ENCODE measurements around a stretch of chr17.

DNA sequence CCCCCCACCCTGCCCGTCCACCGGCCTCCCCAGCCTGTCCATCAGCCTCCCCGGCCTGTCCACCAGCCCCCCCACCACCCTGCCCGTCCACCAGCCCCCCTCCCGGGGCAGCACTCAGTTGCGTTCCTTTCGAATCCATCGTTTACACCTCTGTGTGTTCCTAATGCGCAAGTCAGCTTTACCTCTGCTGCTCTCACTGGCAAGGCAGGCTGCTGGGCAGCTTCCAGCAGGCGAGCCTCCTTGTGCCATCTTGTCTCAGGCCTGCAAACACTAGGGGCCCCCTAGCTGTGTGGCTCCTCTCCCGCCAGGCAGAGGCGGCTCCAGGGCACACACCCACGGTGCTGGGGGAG, 5.6 kb downstream of the SECTM1 start:
- PRO-cap = no peak
- RRBS = 97% methylated on average over 3 of the region's 13 CpGs

DNA sequence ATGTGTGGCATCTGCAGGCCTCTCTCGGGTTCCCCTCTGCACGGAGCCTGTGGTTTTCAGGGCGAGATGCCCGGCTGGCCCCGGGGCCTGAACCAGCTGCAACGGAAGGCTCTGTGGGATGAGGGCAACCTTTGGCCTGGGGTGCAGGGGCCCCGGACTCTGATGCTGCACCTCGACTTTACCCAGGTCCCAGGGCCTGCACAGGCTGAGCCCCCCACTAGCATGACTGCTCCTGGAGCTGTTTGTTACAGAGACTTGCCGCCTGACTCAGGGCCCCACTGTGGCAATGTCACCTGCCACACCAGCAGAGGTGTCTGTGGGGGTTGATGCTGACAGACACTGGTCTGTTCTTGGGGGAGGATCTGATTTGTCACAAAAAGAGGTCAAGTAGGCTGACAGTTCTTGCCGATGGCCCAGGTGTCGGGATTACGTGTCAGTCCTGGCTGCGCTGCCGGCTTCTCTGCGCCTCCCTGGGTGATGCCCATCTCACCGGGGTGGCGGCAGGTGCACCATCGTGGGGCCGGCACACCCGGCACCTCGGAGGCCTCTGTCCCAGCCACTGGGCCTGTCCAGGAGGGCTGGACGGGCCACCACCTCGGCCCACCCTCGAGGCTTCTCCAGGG, 8.5 kb upstream of the TEX19 start:
- PRO-cap = no peak
- RRBS = 92% methylated on average over 3 of the region's 24 CpGs

- PRO-cap = no peak
- RRBS = no CpG with 5 or more reads among the region's 11 CpGs
These were observed 4.4 kb downstream of the UTS2R start for GRCh38 chr17:82375948-82376431.

GRCh38 chr17:82448850-82450219, 1.2 kb downstream of the CYBC1 start:
- PRO-cap = no peak
- RRBS = 98% methylated on average over 3 of the region's 48 CpGs

- PRO-cap = bidirectional peak, plus-strand start at chr17:82517603, minus-strand start at chr17:82517380
- RRBS = no CpG with 5 or more reads among the region's 8 CpGs
These were observed 2.3 kb upstream of the FOXK2 start for GRCh38 chr17:82517321-82517594.

GRCh38 chr17:82702410-82702941, 4.0 kb upstream of the RAB40B start:
- PRO-cap = no peak
- RRBS = no CpG with 5 or more reads among the region's 14 CpGs

DNA sequence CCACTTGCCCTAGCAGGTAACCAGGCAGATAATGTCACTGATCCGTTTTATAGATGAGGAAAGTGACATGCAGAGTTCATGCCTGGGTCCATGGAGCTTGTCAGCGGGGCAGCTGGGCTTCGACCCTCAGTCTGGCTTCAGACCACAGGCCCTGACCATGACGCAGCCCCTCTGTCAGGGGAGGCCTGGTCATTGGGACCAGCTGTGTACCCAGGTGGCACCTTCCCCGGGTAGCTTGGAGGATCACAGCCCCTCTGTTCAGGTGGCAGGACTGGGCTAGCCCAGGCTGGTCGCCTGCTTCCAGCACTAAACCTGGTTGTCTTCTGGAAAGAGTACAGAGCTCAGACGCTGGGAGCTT, 8.2 kb upstream of the TBCD start:
- PRO-cap = no peak
- RRBS = no CpG with 5 or more reads among the region's 7 CpGs

DNA sequence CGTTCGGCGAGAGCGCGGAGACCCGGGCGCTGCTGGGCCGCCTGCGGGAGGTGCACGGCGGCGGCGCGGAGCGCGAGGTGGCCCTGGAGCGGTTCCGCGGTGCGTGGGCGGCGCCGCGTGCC, 275 bp downstream of the TBCD start:
- PRO-cap = no peak
- RRBS = 2% methylated on average over 15 of the region's 24 CpGs

DNA sequence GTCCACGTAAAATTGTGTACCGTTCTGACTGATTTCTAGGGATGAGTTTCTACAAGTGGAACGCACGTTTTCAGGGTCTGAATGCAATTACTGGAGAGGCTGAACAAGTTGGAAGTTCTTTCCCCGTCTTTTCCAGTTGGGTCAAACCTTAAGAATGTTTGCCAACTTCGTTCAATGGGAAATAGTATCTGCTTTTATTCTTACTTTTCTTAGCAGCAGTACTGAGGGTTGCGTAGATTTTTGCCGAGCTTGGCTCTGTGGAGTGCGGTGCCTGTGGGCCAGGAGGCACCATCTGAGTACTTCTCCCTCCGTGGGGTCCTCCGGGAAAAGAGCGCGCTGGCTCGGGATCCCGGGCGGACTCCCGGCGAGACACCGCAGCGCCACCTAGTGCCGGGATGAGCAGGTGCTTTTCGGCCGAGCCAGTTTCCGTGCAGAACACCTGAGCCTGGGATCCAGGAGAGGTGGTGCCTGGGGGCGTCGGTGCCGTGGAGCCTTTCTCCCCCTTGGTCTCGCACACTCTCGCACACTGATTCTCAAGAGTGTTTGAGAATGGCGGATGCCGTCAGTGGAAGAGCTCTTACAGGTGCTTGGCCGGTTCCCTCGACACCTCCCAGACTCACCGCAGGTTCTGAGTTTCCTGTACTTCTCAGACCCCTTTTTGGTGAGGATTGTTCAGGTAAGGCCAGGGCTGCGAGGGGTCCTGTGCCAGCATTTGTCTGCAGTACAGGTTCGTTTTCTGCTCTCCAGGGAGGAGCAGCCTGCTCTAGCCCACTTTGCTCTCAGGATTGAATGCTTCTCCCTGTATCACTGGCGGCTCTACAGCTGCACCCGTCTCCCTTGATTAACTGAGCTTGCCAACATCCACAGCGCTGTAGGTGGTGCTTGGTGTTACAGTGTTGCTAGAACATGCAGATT, 23.2 kb downstream of the TBCD start:
- PRO-cap = no peak
- RRBS = no CpG with 5 or more reads among the region's 39 CpGs

DNA sequence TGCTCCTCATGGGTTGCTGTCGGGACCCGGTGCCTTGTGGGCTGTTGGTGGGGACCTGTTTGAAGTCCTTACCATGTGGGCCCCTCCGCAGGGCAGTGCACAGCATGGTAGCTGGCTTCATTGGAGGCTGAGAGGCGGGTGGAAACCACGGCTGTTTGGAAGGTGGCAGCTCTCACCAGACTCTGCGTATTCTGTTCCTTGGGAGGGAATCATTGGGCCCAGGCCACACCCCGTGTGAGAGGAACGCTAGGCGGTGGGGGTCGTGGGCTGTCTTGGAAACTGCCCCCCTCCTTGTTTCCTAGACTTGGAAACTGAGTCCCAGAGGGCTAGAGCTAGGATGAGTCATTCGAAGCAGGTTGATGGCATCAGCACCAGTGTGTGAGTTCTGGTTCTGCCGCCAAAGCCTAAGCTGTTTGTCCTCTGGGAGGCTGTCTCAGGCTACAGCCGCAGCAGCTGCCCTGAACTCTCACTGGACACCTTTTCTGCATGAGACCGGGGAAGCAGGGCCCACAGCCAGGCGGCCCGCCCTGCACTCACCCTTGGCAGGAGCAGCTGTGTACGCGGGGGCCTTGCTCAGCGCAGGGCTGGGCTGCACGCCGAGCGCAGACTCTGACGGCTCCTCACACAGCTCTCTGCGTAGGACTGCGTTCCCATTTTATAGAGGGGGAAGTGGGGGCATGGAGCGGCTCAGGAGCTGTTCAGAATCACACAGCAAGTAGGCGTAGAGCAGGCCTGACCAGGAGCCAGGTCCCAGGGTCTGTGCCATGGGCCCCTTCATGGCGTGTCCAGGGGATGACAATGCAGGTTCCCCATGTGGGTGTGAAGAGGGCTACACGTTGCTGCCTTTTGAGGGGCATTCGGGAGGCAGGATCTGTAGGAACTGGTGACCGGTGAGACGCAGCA, 35.0 kb downstream of the ZNF750 start:
- PRO-cap = no peak
- RRBS = 98% methylated on average over 4 of the region's 32 CpGs

DNA sequence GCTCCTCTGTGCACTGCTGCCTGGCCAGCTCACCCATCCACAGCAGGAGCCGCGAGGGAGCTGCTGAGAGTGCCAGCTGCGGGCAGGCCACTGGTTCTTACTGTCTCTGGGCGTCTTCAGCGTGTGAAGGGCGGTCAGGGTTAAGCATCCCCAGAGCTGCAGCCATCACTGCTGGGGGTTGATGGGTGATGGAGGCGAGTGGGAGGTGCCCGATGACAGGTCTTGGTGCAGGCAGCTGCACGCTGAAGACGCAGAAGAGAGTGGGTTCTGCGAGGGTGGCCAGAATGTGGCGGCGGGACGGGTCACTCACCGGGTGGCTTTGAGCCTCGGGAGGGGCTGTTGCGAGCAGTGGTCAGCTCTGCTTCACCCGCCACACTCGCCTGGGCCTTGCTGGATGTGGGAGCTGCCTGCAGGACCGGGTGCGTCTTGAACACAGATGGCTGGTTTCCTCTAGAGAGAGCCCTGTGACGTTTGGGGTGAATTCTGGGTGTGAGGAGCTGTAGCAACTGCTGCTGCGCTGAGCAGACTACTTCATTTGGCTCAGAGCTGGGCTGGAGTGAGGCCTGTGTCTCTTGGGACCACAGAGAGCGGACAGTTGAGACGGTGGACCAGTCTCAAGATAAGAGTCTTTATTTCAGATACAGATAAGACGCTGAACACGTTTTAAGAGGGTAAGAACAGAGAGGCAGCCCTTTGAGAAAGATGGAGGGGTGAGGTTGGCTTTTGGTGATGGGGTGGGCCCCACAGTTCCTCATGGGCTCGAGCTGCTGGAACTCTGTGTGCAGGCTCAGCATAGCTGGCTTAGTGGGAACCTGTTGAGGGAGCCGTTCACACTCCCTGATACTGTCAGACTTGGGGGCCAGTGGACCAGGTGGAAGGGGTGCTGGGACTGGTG, 44.7 kb upstream of the ZNF750 start:
- PRO-cap = no peak
- RRBS = 96% methylated on average over 4 of the region's 29 CpGs

- PRO-cap = no peak
- RRBS = no CpG with 5 or more reads among the region's 12 CpGs
These were observed 46.0 kb upstream of the ZNF750 start for GRCh38 chr17:82885712-82886280.

- PRO-cap = no peak
- RRBS = 91% methylated on average over 5 of the region's 24 CpGs
These were observed 50.5 kb upstream of the ZNF750 start for GRCh38 chr17:82890265-82890847.

GRCh38 chr17:82913340-82913910, 73.6 kb upstream of the ZNF750 start:
- PRO-cap = no peak
- RRBS = 94% methylated on average over 9 of the region's 34 CpGs

DNA sequence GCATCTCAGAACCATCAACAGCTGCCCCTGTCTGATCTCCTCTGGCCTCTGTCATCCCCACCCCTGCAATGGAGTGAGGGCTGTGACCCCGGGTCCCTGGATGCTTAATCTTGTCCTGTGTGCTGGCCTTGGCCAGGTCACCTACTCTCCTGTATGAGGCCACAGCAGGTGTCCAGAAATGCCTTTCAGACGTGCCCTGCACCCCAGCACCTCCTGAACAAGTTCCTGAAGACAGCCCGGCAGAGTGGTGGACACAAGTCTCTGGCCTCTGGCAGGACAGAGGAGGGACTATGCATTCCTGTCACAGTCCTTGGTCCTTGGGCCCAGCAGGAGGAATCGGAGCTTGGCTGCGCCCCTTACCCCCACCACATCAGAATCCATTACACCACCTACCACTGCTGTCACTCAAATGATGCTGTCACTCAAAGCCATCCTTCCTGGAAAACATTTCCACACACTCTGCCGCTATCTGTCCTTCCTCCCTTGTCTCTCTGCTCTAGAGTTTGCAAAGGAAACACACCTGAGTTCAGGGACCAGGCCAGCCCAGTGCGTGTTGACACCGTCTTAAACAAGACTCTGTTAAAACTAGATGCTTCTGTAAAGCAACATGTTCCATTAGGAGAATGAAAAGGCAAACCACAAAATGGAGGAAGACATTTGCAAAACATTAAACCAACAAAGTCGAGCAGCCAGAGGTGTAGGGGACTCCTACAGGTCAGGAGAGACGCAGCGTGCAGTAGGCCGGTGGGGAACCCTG, 104.0 kb downstream of the B3GNTL1 start:
- PRO-cap = no peak
- RRBS = no CpG with 5 or more reads among the region's 12 CpGs

GRCh38 chr17:83010178-83010659, 41.4 kb downstream of the B3GNTL1 start:
- PRO-cap = no peak
- RRBS = 98% methylated on average over 7 of the region's 18 CpGs

DNA sequence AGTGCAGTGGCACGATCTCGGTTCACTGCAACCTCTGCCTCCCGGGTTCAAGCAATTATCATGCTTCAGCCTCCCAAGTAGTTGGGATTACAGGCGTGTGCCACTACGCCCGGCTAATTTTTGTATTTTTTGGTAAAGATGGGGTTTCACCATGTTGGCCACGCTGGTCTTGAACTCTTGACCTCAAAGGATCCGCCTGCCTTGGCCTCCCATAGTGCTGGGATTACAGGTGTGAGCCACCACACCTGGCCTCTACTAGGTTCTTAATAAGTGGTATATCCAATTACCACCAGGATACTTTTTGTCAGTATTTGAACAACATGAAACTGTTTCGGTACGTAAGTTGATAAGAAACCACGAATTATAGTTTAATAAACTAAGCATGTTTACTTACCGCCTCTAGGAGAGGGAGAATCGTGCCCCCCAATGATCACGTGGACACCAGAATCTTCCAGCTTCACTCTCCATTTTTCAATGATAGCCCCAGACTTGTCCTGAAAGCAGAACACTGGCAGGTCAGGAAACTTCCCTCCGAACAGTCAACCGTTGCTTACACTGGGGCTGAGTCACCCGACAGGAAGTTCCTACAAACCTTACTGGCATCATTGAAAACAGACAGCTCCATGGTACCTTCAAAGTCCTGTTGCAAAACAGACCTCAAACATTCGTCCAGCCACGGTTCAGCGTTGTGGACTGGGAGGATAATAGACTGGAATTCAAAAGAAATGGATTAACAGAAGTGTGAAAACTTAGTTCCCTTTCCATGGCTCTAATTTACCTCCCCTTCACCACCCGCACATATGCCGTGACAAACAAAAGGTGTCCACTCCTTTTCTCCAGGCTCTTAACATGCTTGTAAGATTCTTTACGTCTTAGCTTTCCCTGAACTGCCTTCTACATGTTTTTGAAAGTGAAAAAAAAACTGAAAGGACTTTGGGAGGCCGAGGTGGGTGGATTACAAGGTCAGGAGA, 3.2 kb downstream of the B3GNTL1 start:
- PRO-cap = no peak
- RRBS = no CpG with 5 or more reads among the region's 24 CpGs

DNA sequence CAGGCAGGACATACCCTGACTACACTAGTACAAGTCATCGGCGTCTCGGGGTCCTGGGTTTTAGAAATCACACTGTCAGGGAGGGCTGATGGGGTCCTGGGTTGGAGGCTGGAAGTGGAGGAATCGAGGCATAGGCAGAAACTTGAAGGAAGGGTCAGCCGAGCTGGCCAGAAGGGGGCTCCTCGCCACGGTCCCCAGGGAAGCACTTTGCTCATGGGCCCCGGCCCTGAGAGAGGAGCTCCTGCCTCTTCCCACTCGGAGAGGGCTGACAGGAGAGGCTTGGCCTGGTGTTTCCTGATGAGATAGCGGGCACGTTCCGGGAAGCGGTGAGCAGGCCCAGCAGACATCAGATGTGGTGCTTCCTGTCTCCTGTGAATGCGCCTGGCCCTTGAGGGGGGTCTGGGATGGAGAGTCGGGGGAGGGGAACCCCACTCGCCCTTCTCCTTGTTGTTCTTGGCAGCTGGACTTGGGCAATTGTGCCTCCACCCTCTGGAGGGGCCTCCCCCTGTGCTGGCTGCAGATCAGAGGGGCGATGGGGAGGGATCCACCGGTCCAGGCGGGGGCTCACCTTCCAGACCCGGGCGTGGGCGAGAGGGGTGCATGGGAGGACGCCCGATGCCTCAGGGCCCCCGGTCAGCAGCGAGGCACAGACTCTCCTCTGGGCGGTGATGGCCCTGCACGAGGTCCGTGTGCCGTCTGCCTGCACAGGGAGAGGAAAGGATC, 25.2 kb downstream of the METRNL start:
- PRO-cap = no peak
- RRBS = 89% methylated on average over 10 of the region's 30 CpGs

- PRO-cap = no peak
- RRBS = 90% methylated on average over 4 of the region's 19 CpGs
These were observed 26.0 kb downstream of the METRNL start for GRCh38 chr17:83105312-83105824.

- PRO-cap = no peak
- RRBS = 92% methylated on average over 9 of the region's 37 CpGs
These were observed 32.3 kb downstream of the METRNL start for GRCh38 chr17:83111418-83112302.

Data from Caco-2 (cell line).